Cardiac ventricle fibroblast (primary cell): ENCODE measurements around a stretch of chr2.

- RAMPAGE, long total RNA, result no peak
Measured at GRCh38 chr2:36486308-36486943, 111.5 kb downstream of the FEZ2 start.

GRCh38 chr2:36548894-36549704 is 48.9 kb downstream of the FEZ2 start:
- RAMPAGE, long total RNA, result no peak

DNA sequence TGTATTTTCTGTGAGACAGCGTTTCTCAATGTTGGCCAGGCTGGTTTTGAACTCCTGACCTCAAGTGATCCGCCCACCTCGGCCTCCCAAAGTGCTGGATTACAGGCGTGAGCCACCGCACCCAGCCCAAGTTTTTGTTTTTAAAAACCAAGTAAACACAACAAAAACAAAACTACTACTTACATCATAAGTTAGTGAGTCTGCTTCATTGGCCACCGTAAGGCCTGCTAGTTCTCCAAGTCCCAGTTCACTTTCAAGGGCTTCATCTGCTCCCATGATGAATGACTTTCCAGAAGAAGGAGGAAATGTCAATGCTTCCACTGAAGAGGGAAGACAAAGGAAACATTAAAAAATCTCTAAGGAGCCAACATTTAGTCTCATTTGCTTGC is 88.6 kb downstream of the STRN start:
- RAMPAGE, long total RNA, result no peak

GRCh38 chr2:37189595-37190265 is 1.3 kb upstream of the SULT6B1 start:
- RAMPAGE, long total RNA, result no peak

DNA sequence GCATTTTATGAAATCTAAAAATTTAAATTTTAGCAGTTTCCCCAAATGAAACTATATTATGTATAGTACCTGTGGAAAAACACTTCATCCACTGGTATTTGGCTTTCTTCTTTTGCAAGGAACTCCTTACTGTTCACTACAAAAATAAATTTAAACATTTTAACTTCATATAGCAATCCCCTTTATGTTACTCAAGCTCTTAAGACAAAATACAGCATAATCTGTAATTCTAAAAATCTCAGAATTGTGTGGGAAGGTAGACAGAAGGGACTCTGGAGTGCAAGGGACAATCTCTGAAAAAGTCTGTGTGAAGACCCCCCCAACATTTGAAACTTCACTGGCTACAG is 16.6 kb downstream of the CEBPZ start:
- RAMPAGE, long total RNA, result no peak

- RAMPAGE, long total RNA, result no peak
Measured at GRCh38 chr2:37314409-37314748, 10.3 kb downstream of the PRKD3 start.

- RAMPAGE, long total RNA, result no peak
Measured at GRCh38 chr2:37590116-37590654, 81.3 kb downstream of the CDC42EP3 start.

GRCh38 chr2:37648525-37649010 is 22.9 kb downstream of the CDC42EP3 start:
- RAMPAGE, long total RNA, result no peak

- RAMPAGE, long total RNA, result no peak
Measured at GRCh38 chr2:37669133-37669619, 2.3 kb downstream of the CDC42EP3 start.

- RAMPAGE, long total RNA, result no peak
Measured at GRCh38 chr2:37780994-37781379, 109.5 kb upstream of the CDC42EP3 start.

DNA sequence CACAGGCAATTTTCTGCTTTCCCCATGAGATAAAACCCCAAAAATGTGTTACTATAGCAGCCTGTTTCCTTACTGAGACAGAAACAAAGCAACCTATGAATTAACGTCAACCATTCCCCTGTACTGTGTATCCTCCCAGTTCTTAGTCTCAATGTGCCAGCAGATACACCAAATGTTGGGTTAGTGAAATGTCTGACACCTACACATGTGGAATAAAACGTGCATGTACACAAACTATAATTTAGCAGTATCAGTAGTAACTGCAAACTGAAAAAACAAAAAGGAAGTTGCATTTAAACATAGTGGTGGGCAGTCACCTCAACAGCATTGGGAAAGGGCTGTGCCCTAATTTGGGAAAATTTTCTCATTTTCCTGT is 73.1 kb upstream of the RMDN2 start:
- RAMPAGE, long total RNA, result no peak

DNA sequence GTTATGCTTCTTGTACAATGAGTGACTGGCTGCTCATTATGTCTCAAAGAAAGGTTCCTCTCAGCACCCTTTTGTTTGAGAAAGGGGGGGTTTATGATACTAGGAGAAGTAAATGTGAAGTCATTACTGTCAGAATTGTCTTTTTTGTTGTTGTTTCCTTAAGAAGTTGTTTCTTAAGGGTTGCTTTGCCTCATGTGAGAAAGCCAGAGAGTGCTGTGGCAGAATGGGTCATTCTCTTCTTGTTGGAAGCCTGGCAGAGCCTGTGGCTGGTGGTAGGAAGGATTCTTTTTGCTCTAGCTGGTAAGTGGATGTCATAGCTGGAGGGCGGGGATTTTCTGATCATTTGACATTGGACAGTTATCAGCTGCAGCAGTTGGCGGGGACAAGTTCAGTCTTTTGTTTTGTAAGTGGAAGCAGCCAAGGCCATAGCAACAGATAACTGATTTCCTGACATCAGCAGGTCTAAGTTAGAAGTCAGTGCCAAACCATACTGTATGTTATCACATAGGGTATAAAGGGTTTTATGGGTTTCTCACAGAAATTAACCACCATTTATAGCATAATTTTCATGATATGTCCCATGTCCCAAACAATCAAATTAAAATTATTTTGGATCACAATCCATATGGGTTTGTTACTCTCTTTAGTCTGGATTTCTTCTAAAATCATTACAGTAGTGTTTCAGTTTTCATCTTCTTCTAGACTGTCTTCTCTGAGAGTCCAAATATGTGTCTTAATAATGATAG is 5.4 kb upstream of the RMDN2 start:
- RAMPAGE, long total RNA, result no peak

GRCh38 chr2:38083722-38085017 is 8.2 kb upstream of the CYP1B1 start:
- RAMPAGE, long total RNA, result no peak

- RAMPAGE, long total RNA, result no peak
Measured at GRCh38 chr2:38106393-38107331, 30.7 kb upstream of the CYP1B1 start.

- RAMPAGE, long total RNA, result no peak
Measured at GRCh38 chr2:38109353-38110338, 33.7 kb upstream of the CYP1B1 start.

- RAMPAGE, long total RNA, result no peak
Measured at GRCh38 chr2:38113928-38114560, 38.1 kb upstream of the CYP1B1 start.

DNA sequence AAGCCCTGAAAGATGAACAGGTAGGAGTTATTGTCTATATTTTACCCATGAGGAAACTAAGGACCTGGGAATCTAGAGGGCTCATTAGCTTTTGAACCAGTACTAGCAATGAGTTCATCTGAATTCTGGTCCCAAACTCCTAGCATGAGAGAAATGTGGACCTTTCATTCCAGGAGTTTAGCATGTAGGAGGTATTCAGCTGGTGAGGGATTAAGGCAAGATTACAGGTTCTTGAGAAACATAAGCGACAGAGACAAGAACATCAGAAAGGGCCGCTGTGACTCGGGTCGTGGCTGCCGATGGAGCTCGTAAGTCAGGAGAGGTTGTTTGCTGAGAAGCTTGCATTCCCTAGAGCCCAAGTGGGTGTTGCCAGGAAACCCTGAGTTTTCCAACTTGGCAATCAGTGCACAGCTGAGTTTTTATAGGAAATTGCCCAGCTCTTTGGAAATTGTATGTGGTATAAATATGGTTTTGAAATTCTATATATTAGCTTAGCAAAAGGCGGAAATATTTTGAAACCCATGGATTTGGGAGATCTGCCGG is 46.3 kb upstream of the CYP1B1 start:
- RAMPAGE, long total RNA, result no peak

- RAMPAGE, long total RNA, result no peak
Measured at GRCh38 chr2:38138284-38138820, 62.4 kb upstream of the CYP1B1 start.

GRCh38 chr2:38527866-38528457 is 74.8 kb downstream of the HNRNPLL start:
- RAMPAGE, long total RNA, result no peak

DNA sequence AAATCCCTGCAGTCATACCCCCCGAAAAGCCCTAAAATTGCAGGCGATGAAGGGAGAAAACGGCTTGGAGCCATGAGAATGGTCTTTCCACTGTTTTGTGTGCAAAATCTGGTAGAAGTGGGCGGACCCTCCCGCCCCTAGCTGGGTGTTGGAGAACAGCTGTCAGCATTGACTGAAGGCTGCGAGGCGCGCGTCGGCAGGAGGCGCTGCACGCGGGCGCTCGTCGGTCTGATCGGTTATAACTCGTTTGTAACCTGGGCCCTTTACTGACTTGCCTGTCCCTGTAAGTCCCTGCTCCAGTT is 640 bp upstream of the HNRNPLL start:
- RAMPAGE, long total RNA, result no peak